ENCODE results near the genes PSMD13, PKP3 and PHRF1.

- RRBS: no CpG with 5 or more reads among the region's 6 CpGs
CAGE:
- cytosol, long polyA plus RNA: no peak
- long polyA plus RNA: no peak
- nucleus, long polyA plus RNA: no peak
Observed at GRCh38 chr11:197700-197980, 1.1 kb downstream of the ODF3 start.

DNA sequence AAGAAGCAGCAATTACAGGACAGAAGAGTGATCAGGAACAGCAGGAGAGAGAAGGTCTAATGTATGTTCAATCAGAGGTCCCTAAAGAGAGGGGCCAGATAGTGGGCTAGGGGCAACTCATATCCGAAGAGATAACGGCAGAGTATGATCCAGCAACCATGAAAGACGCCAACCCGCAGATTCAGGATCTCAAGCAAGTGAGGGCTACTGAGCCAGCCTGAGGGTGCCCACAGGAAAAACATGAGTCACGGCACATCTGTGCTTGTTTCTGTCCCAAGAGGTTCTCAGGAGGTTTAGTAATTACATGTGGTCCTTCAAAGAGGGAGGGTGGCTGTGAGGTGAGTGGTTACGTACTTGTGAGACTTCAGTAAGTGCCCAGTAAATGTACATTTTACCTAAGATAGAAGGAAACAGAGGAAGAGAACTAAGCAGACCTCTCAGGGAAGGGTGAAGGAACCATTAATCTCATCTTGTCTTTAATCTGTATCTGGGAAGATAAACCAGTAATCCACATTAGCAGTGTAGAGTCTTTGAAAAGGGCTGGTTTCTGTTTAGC, 10.4 kb downstream of the SIRT3 start:
- RRBS: no CpG with 5 or more reads among the region's 6 CpGs
CAGE:
- cytosol, long polyA plus RNA: no peak
- long polyA plus RNA: no peak
- nucleus, long polyA plus RNA: no peak

GRCh38 chr11:236705-237157, at the start of gene PSMD13:
TSS of gene PSMD13 (plus strand) at chr11:236976.
- RRBS: 1% methylated on average over 22 of the region's 40 CpGs
CAGE:
- cytosol, long polyA plus RNA: start-site peak on the plus strand at chr11:237004-237162, 26 and 49 reads in 2 replicates
- long polyA plus RNA: start-site peak on the plus strand at chr11:236999-237010, 28 and 16 reads in 2 replicates
- nucleus, long polyA plus RNA: start-site peak on the plus strand at chr11:236940-237114, 122 and 173 reads in 2 replicates

DNA sequence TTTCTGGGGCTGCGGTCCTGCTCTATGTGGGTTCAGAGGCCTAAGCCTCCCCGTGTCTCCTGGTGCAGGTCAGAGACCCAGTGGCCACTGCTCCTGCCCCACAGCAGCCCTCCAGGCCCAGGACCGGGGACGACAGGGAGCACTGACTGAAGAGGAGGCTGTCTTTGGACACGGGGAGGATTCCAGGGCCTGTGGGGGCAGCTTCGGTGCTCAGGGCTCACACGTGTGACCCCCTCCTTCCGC, 6.0 kb upstream of the IFITM3 start:
- RRBS: no CpG with 5 or more reads among the region's 8 CpGs
CAGE:
- cytosol, long polyA plus RNA: no peak
- long polyA plus RNA: no peak
- nucleus, long polyA plus RNA: no peak

DNA sequence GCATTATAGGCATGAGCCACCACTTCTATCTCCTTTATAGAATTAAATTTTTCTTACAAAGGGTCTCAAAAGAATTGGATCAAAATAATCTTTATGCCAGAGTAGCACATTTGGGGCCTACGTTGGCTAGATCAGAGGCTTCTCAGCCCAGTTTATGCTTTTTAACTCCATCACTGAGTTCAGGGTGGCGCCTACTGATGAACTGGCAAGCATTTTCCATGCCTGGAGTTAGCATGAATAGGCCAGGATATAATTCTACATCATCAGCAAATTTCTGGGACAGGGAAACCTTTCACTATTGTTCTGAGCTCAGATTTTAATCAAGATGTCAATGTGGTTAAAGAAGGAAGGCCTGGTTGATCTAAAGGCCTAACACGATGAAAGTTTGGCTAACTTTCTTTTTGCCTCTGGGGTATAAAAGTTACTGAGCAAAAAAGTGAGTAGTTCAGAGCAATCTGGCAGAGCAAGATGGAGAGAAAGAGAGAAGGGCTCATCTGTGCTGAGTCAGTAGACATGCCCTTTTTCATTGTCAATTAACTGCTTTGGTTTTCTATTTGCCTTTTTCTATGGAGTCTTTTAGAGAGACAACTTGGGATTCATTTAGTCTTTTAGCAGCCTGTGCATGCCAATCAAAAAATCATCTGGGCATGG, 21.7 kb upstream of the IFITM3 start:
- RRBS: no CpG with 5 or more reads among the region's 3 CpGs
CAGE:
- cytosol, long polyA plus RNA: no peak
- long polyA plus RNA: no peak
- nucleus, long polyA plus RNA: no peak

DNA sequence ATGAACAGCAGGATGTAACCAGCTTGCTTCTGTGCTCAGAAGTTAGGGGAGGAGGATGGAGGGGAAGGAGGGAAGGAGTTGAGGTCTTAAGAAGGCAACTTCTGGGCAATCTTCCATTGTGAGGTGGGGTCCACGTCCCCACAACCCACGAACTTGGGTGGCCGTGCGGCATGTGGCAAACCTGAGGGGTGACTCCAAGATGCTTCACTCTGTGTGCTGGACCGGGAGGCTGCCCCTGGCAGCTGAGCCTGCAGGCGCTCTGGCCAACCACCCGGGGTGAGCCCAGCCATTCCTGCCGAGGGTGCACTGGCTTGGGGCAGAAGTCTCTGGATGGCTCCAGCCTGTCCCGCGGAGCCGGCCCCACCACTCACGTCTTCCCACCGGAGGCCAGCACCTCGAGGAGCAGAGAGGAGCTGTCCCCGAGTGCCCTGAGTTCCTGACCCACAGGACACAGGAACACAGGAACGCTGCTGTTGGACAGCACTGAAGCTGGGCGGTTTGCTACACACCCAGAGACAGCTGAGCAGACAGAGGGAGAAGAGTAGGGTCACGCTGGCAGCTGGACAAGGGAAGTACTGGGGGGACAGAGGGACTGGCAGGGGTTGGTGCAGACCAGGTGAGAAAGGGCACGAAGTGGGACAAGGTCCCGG, 956 bp upstream of the B4GALNT4 start:
- RRBS: 8% methylated on average over 9 of the region's 20 CpGs
CAGE:
- cytosol, long polyA plus RNA: no peak
- long polyA plus RNA: no peak
- nucleus, long polyA plus RNA: no peak

GRCh38 chr11:393851-394454, at the start of gene PKP3:
TSS of gene PKP3 (plus strand) at chr11:394209.
- RRBS: 41% methylated on average over 9 of the region's 37 CpGs
CAGE:
- cytosol, long polyA plus RNA: no peak
- long polyA plus RNA: no peak
- nucleus, long polyA plus RNA: no peak

GRCh38 chr11:447825-448945, 1.9 kb upstream of the PTDSS2 start:
- RRBS: 4% methylated on average over 10 of the region's 68 CpGs
CAGE:
- cytosol, long polyA plus RNA: no peak
- long polyA plus RNA: no peak
- nucleus, long polyA plus RNA: no peak

DNA sequence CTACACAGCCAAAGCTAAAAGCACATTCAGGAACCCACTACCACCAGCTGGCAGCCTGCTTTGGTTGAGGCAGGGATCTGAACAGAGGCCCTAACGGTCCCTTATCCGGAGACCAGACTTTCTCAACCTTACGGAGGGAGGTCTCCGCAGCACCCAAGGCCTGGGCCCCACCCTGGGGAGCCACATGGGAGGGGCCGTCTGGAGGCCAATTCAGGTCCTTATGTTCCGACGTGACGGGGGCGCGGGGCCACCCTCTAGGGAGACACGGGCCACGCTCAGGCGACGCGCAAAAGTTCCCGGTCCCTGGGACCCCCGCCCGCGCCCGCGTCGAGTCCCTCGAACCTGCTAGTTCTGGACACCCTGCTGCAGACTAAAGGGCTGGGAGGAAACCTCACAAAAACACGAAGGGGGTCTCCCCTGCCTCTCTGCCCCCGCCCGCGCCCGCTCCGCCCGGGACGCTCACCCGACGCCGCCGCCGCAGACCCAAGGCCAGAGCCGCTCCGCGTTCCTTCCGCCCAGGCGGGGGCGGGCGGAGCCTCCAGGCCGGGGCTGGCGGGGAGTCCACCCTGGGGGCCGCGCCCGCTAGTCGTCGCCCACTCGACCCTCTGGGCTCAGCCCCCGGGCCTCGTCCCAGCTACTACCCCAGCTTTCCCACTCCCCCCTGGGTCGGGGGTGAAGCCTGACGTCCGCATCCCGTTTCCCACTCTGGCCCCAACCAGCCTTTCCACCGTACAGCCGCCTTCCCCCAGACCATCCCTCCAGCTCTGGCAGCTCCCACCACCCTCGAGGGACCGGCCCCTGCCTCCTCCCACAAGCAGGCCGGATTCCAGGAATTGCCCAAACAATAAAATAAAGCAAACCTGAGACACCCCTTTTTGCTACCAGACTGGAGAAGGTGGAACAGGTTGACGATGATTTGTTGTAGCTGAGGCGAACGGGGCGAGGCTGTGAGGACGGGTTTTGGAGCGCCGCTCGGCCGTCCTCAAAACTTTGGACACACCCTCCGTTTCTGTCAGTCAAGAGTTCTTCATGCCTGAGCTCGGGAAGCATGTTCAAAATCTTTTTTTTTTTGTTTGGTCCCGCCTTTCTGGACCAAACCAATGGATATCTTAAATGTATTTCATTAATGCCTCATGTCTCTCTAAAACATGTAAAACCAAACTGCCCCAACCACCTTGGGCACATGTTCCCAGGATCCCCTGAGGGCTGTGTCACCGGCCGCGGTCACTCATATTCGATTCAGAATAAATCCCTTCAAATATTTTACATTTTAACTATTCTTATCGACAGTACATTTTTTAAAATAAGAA, 2.6 kb downstream of the RNH1 start:
- RRBS: 15% methylated on average over 19 of the region's 79 CpGs
CAGE:
- cytosol, long polyA plus RNA: start-site peak on the minus strand centred at position 508 of the sequence, 48 bp wide, 211 and 481 reads in 2 replicates; start-site peak on the minus strand centred at position 967 of the sequence, 89 bp wide, 197 and 319 reads in 2 replicates
- long polyA plus RNA: start-site peak on the minus strand centred at position 483 of the sequence, 25 bp wide, 75 and 132 reads in 2 replicates; start-site peak on the minus strand centred at position 963 of the sequence, 86 bp wide, 119 and 356 reads in 2 replicates
- nucleus, long polyA plus RNA: start-site peak on the minus strand centred at position 500 of the sequence, 43 bp wide, 105 and 373 reads in 2 replicates; start-site peak on the minus strand centred at position 997 of the sequence, 130 bp wide, 269 and 175 reads in 2 replicates

DNA sequence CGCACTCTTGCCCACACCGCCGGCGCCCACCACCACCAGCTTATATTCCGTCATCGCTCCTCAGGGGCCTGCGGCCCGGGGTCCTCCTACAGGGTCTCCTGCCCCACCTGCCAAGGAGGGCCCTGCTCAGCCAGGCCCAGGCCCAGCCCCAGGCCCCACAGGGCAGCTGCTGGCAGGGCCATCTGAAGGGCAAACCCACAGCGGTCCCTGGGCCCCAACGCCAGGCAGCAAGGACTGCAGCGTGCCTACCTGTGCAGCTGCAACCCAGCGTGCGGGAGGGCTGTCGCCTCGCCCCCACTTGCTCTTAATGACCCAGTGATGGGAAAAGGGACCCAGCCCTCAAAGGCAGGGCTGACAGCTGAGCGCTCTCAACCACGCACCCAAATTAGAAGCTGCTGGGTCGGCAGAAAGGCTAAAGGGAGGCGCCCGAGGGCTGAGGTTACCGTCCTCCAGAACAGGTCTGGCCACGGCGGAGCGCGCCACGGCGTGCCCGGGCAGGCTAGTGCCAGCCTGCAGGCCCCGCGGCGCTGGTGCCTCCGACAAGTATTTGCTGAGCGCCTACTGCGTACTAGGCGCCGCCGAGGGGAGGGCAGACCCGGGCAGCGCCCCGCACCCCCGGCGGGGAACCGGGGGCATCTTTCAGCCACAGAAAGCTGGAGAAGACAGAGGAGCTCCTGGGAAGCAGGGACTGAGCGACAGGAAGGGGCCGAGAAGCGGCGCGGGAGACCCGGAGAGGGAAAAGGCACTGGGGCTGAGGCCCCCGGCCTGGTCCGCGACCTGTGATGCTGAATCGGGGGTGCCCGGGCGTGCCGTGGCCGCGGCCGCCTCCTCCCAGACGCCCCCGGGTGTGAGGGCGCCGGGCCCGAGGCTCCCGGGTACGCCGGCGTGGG, 862 bp downstream of the HRAS start:
- RRBS: 18% methylated on average over 34 of the region's 68 CpGs
CAGE:
- cytosol, long polyA plus RNA: no peak
- long polyA plus RNA: no peak
- nucleus, long polyA plus RNA: no peak

- RRBS: no CpG with 5 or more reads among the region's 9 CpGs
CAGE:
- cytosol, long polyA plus RNA: no peak
- long polyA plus RNA: no peak
- nucleus, long polyA plus RNA: no peak
Observed at GRCh38 chr11:559729-560042, 852 bp downstream of the LMNTD2 start.

DNA sequence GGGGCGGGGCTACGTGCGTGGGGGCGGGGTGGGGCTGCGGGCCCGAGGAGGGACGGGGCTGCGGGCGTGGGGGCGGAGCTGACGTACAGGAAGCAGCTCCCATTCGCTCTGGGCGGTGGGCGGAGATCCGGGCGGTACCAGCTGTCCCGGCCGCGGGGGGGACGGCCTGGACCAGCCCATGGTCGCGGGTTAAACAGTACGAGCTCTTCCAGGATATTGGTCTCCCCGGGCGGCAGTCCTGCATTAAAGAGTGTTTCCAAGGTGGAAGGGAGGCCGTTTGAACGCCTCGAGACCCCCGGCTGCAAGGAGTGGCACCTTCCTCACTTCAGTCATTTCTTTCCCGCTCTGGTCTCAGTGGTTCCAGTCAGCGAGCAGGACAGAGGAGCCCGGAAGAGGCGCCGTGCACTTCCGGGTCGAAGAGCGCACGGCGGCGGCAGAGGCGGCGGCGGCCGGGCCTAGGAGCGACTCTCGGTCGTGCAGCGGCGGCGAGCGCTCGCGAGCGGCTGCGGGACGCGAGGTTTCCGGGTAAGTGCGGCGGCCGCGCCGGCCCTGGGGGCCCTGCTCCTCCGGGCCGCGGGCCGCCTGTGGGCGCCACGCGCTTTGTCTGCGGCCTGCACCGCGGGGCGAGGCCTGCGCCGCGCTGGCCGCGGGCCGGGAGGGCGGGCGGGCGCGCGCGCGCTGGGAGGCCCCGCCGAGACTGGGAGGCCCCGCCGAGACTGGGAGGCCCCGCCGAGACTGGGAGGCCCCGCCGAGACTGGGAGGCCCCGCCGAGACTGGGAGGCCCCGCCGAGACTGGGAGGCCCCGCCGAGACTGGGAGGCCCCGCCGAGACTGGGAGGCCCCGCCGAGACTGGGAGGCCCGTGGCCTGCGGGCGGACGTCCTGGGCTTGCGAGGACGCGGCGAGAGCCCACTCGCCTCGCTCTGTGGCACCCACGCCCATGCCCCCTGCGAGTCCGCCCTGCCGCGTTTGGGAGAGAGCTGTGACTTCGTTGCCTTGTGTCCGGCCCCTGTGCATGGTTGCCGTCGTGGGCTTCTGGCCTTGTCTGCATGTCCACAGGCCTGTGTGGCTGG, at the start of gene PHRF1:
PHRF1 (plus strand) TSS at position 403 of the 1,071 bp plus-strand sequence.
- RRBS: 1% methylated on average over 51 of the region's 124 CpGs
CAGE:
- cytosol, long polyA plus RNA: no peak
- long polyA plus RNA: no peak
- nucleus, long polyA plus RNA: start-site peak on the plus strand centred at position 428 of the sequence, 73 bp wide, 123 and 393 reads in 2 replicates

- RRBS: no CpG with 5 or more reads among the region's 31 CpGs
CAGE:
- cytosol, long polyA plus RNA: no peak
- long polyA plus RNA: no peak
- nucleus, long polyA plus RNA: no peak
Observed at GRCh38 chr11:592216-592860, 16.1 kb downstream of the PHRF1 start.

DNA sequence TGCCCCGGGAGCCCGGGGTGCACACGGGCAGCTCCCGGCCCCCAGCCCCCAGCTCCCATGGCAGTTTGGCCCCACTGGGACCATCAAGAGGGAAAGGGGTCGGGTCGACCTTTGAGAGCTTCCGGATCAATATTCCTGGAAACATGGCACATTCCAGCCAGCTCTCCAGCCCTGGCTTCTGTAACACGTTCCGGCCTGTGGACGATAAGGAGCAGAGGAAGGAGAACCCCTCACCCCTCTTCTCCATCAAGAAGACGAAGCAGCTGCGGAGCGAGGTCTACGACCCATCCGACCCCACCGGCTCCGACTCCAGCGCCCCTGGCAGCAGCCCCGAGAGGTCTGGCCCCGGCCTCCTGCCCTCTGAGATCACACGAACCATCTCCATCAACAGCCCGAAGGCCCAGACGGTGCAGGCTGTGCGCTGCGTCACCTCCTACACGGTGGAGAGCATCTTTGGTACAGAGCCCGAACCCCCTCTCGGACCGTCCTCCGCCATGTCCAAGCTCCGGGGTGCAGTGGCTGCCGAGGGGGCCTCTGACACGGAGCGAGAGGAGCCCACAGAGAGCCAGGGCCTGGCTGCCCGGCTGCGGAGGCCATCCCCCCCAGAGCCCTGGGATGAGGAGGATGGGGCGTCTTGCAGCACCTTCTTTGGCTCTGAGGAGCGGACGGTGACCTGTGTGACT, 7.9 kb downstream of the IRF7 start:
- RRBS: 88% methylated on average over 17 of the region's 39 CpGs
CAGE:
- cytosol, long polyA plus RNA: no peak
- long polyA plus RNA: no peak
- nucleus, long polyA plus RNA: no peak

DNA sequence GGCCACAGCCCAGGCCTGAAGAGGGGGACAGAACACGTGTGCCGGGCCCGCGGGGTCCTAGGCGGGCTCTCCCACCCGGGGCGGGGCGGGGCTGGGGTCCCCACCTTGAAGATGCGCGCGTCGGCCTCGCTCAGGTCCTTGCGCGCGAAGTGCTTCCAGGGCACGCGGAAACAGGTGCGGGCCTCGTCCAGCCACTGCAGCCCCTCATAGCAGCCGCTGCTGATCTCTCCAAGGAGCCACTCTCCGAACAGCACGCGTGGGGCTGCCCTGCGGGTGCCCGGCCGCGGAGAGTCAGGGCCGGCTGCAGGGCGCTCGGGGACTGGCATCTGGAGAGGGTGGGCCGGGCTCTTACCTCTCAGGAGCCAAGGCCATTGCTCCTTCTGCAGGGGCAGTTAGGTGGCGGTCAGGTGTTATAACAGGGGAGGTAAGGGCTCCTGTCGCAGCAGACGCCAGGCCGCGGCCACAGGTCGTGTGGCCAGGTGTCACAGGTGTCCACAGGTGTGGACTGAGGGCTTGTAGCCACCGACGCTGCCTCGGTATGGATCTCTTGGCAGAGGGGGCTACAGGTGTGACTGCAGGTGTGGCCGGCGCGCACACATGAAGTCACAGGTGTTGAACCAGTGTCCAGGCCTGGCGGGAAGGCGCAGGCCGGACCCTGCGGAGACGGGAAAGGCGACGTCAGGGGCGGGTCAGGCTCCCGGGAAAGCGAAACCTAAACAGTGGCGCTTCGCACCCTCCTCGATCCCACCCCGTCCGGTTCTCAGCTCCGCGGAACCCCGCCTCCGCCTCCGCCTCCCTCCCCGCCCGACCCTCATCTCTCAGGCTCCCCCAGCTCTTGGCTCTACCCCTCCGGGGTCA, 528 bp downstream of the IRF7 start:
- RRBS: 7% methylated on average over 27 of the region's 67 CpGs
CAGE:
- cytosol, long polyA plus RNA: no peak
- long polyA plus RNA: no peak
- nucleus, long polyA plus RNA: no peak

- RRBS: no CpG with 5 or more reads among the region's 11 CpGs
CAGE:
- cytosol, long polyA plus RNA: no peak
- long polyA plus RNA: no peak
- nucleus, long polyA plus RNA: no peak
Observed at GRCh38 chr11:673895-674416, 21.1 kb downstream of the DEAF1 start.

DNA sequence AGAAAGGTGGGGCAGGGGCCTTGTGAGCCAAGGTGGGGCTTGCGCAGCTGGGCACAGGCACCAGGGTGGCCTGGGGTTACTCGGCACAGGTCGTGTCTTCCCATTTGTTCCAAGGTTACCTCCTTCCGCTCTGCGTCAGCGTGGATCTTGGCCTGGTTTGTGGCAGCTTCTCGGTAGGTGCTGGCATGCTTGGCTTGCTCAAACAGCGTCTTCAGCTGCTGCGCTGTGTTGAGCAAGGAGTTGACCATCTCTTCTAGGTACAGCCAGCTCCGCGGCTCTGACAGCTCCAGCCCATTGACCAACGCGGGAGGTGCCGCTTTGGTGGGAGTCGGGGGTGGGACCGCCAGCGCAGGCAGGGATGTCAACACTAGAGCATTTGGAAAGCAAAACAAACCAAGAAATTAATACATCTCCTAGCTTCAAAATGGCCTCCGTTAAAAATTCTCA, 20.6 kb downstream of the DEAF1 start:
- RRBS: no CpG with 5 or more reads among the region's 18 CpGs
CAGE:
- cytosol, long polyA plus RNA: no peak
- long polyA plus RNA: no peak
- nucleus, long polyA plus RNA: no peak

DNA sequence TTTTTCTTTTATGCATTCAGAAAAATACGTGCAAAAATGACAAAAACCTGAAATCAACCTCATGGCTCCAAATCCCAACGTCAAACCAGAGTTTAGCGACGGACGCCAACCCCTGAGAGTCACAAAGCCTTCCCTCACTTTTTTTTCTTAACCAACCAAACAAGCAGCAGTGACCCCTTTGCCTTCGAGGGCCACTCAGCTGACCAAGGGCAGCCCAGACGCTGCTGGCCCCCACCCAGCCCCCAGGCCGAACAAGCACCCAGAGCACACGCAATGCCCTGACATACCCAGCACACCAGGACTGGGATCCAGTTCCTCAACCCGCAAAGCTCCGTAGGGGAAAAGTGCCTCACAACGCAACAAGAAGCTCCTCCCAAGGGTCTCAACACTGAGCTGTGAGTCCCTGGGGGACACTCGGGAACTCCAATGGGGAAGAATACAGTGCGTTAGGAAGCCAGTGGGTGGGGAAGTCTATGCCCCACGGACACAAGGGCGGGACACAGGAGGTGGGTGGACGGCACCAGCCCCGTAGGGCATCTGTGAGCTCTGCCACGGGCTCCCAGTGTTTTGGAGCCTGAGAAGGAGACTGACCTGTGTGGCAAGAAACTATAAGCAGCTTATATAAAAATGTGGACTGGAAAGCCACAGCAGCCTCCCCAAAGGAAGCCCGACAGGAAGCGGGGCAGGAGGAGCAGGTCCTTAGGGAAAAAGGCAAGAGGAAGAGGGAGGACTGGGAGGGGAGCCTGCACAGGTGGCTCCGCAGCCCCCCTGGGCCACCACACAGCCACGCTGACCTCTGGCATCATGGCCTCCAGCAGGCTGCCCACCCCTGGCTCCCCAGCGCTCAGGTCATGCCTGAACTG, 1.6 kb downstream of the DEAF1 start:
- RRBS: no CpG with 5 or more reads among the region's 24 CpGs
CAGE:
- cytosol, long polyA plus RNA: no peak
- long polyA plus RNA: no peak
- nucleus, long polyA plus RNA: no peak

DNA sequence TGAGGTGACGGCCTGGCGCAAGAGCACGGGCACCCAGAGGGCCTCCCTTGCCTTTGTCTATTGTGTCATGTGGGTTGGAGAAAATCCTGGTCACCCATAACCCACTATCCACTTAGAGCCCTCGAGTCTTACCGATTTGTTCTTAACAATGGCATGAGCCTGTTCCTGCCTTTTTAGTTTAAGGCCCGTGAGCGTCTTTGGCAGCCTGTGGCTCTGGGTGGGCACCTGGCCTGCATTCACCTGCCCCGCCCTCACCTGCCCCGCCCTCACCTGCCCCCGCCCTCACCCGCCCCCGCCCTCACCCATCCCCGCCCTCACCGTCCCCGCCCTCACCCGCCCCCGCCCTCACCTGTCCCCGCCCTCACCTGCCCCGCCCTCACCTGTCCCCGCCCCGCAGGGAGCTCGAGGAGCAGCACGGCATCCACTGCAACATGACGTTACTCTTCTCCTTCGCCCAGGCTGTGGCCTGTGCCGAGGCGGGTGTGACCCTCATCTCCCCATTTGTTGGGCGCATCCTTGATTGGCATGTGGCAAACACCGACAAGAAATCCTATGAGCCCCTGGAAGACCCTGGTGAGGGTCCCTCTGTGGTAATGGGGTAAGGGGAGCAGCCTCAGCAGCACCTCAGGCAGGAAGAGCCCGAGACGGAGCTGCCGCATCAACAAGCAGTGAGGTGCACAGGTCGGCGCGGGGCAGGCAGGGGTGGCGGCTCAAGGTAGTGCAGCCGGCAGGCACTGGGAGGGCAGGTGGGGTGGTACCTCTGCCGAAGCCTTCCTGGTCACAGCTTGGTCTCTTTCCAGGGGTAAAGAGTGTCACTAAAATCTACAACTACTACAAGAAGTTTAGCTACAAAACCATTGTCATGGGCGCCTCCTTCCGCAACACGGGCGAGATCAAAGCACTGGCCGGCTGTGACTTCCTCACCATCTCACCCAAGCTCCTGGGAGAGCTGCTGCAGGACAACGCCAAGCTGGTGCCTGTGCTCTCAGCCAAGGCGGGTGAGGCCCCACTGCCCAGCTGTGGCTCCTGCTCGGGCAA, 14.0 kb downstream of the GATD1 start:
- RRBS: no CpG with 5 or more reads among the region's 46 CpGs
CAGE:
- cytosol, long polyA plus RNA: no peak
- long polyA plus RNA: no peak
- nucleus, long polyA plus RNA: no peak

GRCh38 chr11:772913-773365, 4.3 kb downstream of the GATD1 start:
- RRBS: 67% methylated on average over 2 of the region's 12 CpGs
CAGE:
- cytosol, long polyA plus RNA: no peak
- long polyA plus RNA: no peak
- nucleus, long polyA plus RNA: no peak

Measured in IMR-90 (cell line).